SK-N-SH (cell line): ENCODE results near the gene ST3GAL2.

- RRBS, result no CpG with 5 or more reads among the region's 3 CpGs
CAGE:
- cytosol, long polyA plus RNA, result no peak
- long polyA plus RNA, result no peak
- nucleus, long polyA plus RNA, result no peak
Observed at GRCh38 chr16:69599513-69600655, 34.1 kb downstream of the NFAT5 start.

DNA sequence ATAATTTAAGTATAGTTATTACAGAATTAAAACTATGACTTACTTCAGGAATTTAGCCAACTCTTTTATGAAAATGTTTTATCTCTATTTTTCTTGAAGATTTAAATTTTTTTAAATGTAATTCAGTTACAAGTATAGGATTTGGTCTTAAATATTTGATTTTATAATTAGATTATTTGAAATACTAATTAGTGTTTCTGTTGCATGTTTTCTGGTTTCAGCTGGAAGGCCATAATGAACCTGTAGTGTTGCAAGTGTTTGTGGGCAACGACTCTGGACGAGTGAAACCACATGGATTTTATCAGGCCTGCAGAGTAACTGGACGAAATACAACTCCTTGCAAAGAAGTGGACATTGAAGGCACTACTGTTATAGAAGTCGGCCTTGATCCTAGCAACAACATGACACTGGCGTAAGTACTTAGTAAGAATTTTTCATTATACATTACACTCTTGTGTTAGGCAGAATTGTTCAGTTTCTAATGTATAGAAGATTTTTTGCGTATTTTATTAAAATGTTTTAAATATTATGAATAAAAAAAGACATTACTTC lies 70.9 kb downstream of the NQO1 start:
- RRBS, result no CpG with 5 or more reads among the region's 6 CpGs
CAGE:
- cytosol, long polyA plus RNA, result no peak
- long polyA plus RNA, result no peak
- nucleus, long polyA plus RNA, result no peak

DNA sequence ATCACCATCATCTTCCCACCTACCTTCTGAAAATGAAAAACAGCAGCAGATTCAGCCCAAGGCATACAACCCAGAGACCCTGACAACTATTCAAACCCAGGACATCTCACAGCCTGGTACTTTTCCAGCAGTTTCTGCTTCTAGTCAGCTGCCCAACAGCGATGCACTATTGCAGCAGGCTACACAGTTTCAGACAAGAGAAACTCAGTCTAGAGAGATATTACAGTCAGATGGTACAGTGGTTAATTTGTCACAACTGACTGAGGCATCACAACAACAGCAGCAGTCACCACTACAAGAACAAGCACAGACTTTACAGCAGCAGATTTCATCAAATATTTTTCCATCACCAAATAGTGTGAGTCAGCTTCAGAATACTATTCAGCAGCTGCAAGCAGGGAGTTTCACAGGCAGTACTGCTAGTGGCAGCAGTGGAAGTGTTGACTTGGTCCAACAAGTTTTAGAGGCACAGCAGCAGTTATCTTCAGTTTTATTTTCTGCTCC lies 34.5 kb downstream of the NQO1 start:
- RRBS, result no CpG with 5 or more reads among the region's 1 CpG
CAGE:
- cytosol, long polyA plus RNA, result no peak
- long polyA plus RNA, result no peak
- nucleus, long polyA plus RNA, result no peak

GRCh38 chr16:69756927-69757344 lies 2.2 kb upstream of the NOB1 start:
- RRBS, result no CpG with 5 or more reads among the region's 10 CpGs
CAGE:
- cytosol, long polyA plus RNA, result no peak
- long polyA plus RNA, result no peak
- nucleus, long polyA plus RNA, result no peak

GRCh38 chr16:69820664-69821629 lies 58.8 kb downstream of the WWP2 start:
- RRBS, result 52% methylated on average over 4 of the region's 22 CpGs
CAGE:
- cytosol, long polyA plus RNA, result no peak
- long polyA plus RNA, result no peak
- nucleus, long polyA plus RNA, result no peak

DNA sequence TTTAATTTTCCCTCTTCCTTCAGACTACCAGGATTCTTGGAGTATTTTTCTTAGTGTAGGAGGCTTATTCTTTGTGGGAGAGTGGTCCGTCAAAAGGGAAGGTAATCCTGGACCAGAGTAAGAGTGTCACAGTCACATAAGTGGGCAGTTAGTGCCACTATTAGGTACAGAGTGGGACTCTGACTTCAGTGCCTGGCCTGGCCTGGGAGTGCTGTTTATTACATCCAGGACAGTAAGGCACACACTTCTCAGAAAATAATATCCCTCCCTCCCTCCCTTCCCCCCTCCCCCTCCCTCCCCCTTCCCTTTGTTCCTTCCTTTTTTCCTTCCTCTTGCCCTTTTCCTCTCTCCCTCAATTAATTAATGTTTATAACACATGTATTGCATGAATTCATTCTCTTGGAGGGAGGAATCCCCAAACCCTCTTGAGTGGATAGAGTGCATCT lies 62.1 kb downstream of the WWP2 start:
- RRBS, result no CpG with 5 or more reads among the region's 1 CpG
CAGE:
- cytosol, long polyA plus RNA, result no peak
- long polyA plus RNA, result no peak
- nucleus, long polyA plus RNA, result no peak

DNA sequence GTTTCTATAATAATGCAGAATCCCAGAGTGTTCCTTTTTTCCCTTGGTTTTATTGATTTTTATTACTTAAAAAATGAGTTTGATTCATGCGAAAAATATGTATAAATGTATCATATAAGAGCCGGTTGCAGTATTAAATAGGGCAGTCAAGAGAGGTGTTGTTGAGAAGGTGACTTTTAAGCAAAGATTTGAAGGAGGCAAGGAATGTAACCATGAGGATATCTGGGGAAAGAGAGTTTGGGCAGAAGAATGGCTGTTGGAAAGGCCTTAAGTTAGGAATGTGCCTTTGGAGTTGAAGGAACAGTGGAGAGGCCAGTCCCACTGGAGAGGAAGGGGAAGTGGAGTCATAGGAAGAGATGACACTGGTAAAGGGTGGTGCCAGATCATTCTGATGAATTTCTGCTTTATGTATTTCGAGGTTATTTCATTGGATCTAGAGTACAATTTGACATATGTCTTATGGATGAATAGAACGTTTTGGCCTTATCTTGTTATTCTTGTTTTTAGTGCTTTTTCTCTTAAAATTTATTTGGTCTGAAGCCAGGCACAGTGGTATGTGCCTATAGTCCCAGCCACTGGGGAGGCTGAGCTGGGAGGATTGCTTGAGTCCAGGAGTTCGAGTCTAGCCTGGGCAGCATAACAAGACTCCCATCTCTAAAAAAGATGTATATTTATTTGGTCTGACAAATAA lies 93.5 kb downstream of the WWP2 start:
- RRBS, result no CpG with 5 or more reads among the region's 5 CpGs
CAGE:
- cytosol, long polyA plus RNA, result no peak
- long polyA plus RNA, result no peak
- nucleus, long polyA plus RNA, result no peak

DNA sequence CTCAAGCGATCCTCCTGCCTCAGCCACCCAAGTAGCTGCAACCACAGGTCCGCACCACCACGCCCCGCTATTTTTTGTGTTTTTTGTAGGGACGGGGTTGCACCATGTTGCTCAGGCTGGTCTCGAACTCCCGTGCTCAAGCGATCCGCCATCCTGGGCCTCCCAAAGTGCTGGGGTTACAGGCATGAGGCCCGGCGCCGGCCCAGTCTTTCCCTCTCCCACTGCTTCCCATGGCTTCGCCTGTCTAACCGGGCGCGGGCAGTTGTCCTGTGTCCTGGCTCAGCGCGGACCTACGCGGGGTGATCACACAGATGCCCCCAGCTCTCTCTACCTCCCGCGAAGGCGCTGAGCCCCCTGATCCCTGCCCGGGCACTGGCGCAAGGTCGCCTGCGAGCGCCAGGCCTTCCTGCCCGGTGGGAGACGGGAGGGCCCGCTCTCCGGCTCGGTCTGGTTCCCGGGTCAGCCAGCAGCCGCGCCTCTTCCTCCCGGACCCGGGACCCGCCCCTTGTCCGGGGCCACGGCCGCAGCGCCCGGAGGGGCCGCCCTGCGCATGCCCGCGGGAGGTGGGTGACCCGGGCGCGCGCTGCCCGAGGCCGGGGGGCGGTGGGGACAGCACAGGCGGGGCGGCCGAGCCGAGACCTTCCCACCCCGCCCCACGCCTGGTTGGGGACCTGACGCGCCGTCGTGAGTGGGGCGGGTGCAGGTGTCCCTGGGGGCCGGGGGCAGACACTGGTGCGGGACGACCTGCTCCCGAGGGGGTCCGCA lies 13.9 kb downstream of the CLEC18A start:
- RRBS, result no CpG with 5 or more reads among the region's 71 CpGs
CAGE:
- cytosol, long polyA plus RNA, result no peak
- long polyA plus RNA, result no peak
- nucleus, long polyA plus RNA, result no peak

- RRBS, result no CpG with 5 or more reads among the region's 19 CpGs
CAGE:
- cytosol, long polyA plus RNA, result no peak
- long polyA plus RNA, result no peak
- nucleus, long polyA plus RNA, result no peak
Observed at GRCh38 chr16:69965663-69965928, 14.5 kb downstream of the CLEC18A start.

- RRBS, result no CpG with 5 or more reads among the region's 12 CpGs
CAGE:
- cytosol, long polyA plus RNA, result no peak
- long polyA plus RNA, result no peak
- nucleus, long polyA plus RNA, result no peak
Observed at GRCh38 chr16:70375848-70376460, 29.3 kb downstream of the DDX19A start.

DNA sequence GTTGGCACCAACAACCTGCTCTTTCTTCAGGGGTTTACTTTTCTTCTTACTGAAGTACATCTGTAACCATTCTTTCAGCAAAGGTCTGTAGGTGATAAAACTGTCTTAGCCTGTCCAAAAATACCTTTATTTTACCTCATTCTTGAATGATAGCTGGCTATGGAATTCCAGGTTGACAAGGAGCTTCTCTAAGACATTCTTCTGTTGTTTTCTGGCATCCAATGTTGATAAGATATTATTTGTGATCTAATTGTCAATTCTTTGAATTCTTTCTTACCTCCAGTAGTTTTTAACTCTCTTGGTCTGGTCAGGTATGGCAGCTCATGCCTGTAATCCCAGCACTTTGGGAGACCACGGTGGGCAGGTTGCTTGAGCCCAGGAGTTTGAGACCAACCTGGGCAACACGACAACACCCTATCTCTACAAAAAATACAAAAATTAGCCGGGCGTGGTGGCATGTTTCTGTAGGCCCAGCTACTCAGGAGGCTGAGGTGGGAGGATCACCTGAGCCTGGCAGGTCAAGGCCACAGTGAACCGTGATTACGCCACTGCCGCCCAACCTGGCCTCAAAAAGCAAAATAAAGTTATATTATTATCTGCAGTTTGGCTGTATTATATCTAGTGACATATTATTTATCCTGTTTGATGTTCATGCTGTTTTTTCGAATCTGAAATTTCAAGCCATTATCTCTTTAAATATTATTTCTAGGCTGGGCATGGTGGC lies 26.7 kb downstream of the ST3GAL2 start:
- RRBS, result no CpG with 5 or more reads among the region's 8 CpGs
CAGE:
- cytosol, long polyA plus RNA, result no peak
- long polyA plus RNA, result no peak
- nucleus, long polyA plus RNA, result no peak

DNA sequence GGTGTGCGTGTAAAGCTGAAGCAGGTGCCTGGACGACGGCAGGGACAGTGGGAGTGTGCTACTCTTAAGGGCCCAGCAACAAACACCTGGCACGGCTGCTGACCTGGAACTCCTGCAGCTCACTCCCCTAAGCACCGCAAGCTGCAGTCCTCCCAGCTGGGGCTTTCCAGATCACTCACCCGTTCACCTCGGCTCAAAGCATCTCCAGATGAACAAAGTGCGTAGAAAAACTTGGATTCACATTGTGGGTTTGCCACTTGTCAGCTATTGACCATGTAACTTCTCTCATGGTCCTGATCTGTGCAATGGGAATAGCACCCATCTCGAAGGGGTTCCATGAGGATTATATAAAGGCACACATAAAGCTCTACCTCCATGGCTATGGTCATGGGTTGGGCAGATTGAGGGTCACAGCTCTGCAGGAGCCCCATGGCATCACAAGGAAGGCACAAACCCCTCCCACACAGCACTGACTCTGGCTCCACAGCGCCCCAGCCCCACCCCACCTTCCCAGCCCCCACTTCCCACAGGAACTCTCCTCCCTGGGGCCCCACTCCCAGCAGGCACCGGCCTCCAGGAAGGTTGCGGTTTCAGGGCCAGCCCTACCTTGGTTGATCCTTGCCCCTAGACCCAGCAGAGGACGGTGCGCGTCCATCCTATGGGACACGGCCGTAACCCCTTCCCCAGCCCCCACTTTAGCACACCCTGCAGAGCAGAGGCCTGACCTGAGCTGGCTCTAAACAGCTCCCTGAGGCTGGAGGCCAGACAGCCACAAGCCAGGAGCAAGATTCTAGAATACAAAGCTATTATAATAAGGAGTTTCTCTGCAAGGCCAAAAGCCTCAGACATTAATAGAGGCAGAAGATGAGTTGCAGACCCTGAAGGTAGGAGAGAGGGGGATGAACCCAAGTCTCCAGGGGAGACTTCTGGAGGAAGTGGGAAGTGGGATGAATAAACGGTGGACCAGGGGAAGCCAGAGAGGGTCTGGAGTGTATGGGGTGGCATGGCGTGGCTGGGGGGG lies 21.8 kb downstream of the ST3GAL2 start:
- RRBS, result no CpG with 5 or more reads among the region's 19 CpGs
CAGE:
- cytosol, long polyA plus RNA, result no peak
- long polyA plus RNA, result no peak
- nucleus, long polyA plus RNA, result no peak

- RRBS, result 2% methylated on average over 52 of the region's 99 CpGs
CAGE:
- cytosol, long polyA plus RNA, result no peak
- long polyA plus RNA, result no peak
- nucleus, long polyA plus RNA, result no peak
Observed at GRCh38 chr16:70438880-70440000, at the start of gene ST3GAL2. Gene ST3GAL2 (minus strand): TSS chr16:70439100.

DNA sequence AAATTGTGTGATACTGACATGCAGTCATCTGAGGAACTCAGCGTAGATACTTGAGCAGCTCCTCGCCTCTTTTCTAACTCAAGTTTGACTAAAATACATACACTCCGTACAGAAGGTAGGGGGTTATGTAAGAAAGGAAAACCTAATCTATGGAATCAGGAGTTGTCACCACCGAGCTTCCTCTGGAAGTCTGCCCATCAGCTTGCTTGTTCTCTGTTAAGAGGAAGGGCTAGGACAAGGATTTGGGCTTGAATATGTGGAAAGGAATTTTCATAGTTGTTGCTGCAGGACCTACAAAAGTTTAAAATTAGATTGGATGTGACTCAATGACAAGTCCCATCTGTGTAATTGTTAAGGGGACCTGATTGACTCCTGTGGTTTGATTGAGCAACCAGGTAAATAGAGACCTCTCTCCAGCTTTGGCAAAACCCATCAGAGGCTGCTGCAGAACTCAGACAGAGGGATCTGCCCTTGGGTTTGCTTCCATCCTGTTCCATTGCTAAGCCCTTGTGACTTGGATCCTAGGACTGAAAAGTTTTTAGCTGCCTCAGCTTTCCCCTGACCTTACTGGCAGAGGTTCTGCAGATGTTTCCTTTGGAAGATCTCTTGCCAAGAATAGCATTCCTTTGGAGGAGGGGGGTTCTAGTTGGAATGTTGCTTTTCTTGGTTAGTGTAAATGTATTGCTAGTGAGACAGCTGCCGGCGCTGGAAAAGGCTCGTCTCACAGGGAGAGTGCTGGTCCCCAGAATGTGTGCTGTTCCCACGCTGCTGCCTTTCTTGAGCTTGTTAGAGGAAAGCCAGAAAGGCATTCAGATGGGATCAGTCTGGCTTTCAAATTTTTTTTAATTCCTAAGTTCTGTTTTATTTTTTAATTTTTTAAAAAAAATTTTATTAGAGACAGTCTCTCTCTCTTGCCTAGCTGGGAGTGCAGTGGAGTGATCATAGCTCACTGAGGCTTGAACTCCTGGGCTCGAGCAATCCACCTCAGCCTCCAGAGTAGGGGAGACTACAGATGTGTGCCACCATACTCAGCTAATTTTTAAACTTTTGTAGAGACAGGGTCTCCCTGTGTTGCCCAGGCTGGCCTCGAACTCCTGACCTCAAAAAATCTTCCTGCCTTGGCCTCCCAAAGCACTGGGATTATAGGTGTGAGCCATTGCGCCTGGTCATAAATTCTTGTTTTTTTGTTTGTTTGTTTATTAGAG lies 50.1 kb downstream of the SF3B3 start:
- RRBS, result no CpG with 5 or more reads among the region's 11 CpGs
CAGE:
- cytosol, long polyA plus RNA, result no peak
- long polyA plus RNA, result no peak
- nucleus, long polyA plus RNA, result no peak

DNA sequence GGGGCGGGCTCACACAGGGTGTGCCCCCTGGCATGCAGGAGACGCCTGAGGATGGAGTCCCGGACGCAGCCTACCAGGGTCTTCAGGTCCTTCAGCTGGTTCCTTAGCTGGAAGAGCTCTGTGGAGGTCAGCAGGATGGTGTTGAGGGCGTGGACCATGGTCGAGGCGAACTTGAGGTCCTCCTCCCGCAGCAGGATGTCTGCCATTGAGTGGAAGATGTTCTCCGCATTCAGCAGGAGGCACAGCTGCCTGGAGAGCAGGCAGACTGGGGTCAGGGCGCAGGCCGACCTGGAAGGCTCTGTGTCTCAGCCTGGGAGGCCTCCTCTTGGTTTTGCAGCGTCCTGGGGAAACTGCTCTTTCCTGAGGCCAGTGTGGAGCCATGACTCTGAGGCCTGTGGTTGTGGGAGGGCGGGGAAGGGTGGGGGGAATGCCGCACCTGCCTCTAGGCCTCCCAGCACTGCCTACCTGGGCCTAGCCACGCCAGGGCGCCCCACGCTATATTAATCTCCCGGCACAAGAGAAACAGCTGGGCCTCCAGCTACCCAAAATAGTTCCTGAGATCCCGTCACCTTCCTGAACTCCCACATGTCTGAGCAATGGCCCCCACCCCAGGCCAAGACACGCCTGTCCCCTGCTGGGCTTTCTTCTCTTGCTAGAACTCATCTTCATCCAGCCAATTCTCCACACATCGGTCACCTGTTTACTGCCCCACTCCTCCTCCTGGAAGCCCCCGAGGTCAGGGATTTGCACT lies 12.9 kb upstream of the MTSS2 start:
- RRBS, result no CpG with 5 or more reads among the region's 22 CpGs
CAGE:
- cytosol, long polyA plus RNA, result no peak
- long polyA plus RNA, result no peak
- nucleus, long polyA plus RNA, result no peak

DNA sequence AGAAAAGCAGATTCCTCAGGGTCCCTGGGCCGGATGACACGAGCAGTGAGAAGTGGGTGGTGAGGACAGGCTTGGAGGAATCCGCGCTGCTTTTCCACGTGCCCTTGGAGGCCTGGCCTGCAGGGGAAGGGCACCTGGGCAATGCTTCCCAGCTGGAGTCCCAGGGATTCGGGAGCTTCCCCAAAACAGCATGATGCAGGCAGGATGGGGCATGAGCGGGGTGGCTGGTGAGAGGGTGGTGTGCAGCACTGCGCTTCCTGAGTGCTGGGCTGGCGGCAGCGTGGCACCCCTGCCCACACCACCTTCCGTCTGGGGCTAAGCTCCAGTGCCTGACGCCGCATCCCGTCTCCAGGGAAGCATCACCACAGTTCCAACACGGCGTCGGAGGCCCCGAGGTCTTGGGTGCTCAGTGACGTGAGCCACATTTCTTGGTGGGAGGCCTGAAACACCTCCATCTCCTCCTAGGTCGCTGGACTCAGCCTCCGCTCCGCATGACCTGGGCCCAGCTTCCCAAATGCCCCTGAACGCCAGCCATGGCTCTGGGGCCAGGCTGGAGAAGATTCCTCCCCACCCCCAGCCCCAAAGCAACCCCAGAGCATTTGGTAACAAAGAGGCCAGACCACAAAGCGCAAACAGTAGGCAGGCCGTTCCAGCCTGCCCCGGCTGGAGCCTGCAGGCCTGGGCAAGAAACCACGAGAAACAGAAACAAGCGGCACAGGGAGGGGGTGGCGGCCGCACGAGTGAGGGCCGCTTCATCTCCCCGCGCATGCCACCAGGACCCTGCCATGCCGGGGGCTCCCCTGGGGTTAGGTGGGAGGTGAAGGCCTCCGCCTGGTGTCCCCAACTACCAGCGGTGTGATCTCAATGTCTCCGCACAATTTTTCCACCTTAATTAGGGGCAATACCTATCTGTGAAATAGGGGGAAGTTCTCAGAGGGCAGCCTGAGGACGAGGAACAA lies 14.0 kb upstream of the MTSS2 start:
- RRBS, result no CpG with 5 or more reads among the region's 39 CpGs
CAGE:
- cytosol, long polyA plus RNA, result no peak
- long polyA plus RNA, result no peak
- nucleus, long polyA plus RNA, result no peak

DNA sequence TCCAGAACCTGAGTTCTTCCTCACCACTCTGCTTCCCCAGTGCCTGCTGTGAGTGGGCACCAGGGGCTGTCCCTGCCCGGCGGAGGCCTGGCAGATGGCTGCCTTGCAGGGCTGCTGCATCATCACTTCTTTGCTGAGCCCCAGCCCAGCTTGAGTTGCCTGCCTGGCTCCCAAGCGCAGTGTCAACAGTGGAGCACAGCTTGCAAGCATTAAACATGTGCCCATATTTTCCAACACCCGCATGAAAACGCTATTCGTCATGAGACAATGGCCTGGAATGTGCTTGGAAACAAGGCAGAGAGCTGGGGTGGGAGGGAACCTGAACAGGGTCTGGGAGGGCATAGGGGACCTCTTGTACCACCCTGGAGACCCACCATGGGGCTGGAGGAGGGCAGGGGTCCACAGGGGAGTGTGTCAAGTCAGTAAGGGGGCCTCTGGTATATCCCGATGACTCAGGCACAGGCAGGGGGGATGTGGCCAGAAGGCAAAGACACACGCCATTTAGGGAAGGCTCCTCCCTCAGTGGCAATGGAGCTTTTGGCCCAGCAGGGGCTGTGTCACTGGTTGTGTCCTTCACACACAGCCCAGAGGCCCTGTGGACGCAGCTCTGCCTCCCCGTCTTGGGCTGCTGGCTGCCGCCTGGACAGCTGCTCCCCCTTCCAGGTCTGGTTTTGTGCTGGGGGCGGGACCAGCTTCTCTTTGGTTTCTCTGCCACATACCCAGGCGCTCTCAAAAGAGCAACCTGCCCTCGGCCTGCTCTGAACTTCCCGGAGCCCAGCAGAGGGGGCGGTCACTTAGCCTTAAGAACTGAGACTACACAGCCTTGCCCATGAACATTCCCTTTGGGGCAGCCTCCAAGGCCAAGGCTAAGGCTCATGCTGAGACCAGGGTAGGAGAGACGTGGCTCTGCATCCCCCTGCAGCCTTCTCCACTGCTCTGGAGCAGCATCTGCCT lies 17.4 kb upstream of the MTSS2 start:
- RRBS, result no CpG with 5 or more reads among the region's 17 CpGs
CAGE:
- cytosol, long polyA plus RNA, result no peak
- long polyA plus RNA, result no peak
- nucleus, long polyA plus RNA, result no peak

GRCh38 chr16:70714579-70715053 lies 28.8 kb upstream of the MTSS2 start:
- RRBS, result no CpG with 5 or more reads among the region's 10 CpGs
CAGE:
- cytosol, long polyA plus RNA, result no peak
- long polyA plus RNA, result no peak
- nucleus, long polyA plus RNA, result no peak

- RRBS, result no CpG with 5 or more reads among the region's 4 CpGs
CAGE:
- cytosol, long polyA plus RNA, result no peak
- long polyA plus RNA, result no peak
- nucleus, long polyA plus RNA, result no peak
Observed at GRCh38 chr16:70724147-70724619, 38.3 kb upstream of the MTSS2 start.

DNA sequence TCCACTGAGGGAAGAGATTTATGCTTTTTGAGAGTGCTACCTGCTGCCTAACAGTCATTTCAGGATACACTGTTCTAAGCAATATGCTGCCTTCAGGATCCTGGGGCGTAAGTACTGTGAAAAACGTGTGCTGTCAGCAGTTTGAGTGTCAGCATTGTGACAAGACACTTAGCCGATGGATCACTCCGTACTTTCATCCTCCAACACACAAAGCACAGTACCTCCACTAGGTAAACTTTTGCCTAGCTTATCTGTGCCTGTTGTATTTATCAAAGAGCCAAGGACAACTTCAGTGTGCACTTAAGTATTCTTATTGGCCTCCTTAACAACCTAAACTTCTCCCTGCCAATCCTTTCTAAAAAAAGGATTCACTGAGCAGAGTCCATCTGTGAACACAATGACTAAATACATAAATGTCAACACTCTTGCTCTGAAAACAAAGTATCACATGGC lies 33.8 kb upstream of the PHLPP2 start:
- RRBS, result no CpG with 5 or more reads among the region's 4 CpGs
CAGE:
- cytosol, long polyA plus RNA, result no peak
- long polyA plus RNA, result no peak
- nucleus, long polyA plus RNA, result no peak